Left ventricle myocardium (tissue), 1 donor: ENCODE measurements around a stretch of chr14.

DNA sequence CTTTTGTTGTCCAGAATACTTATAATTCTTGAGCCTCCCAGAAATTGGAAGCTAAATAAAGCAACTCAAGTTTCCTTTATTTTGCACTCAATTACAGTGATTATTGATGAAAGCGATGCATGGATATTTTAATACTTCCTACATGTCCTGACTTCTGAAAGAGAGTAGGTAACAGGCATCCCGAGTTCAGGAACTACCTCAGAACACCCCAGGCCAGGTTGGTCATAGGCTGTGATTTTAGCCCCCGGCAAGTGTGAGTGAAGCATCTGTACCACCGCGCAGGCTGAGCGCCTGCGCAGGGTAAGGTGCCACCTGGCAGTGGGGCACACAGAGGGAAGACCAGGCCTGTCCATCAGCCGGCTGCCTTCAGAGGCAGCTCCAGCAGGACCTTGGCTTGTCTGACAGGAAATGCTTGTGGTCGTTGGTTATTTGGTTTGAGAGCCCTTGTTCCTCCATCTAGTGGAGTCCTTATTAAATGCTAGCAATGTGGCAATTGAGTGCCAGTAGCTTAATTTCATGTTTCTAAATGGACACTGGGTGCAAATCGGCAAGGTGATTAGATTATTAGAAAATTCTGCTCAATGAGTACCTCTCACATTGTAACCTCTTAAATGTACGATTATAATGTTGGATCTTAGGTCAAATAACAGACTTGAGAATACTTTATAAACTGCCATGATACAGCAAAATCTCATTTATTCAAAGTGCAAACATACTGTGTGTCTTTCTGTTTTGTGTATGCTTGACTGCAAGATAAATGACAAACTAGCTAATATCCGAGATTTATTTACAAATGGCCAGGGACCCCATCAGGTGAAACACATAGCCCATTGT is 27.5 kb downstream of the SLC25A29 start:
- PRO-cap: no peak

DNA sequence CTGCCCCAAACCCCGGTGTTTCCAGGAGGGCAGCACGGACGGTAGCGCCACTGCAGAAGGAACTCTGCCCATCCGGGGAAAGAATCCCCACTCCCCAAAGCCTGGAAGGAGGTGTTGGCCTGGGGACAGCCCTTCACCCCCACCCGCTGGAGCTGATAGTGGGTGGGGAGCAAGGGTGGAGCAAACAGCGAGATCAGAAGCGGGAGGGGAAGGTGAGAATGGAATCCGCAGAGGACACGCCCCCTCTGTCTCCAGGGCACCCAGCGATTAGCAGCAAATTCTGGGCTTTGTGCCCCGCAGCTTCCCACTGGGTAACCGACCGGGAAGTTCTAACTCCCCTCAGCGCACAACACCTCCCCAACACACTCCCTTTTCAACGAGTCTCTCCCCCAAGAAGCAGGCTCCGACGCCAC is 1.4 kb downstream of the SLC25A29 start:
- PRO-cap: unidirectional peak, plus-strand start at position 287 of the sequence

GRCh38 chr14:100309137-100309673 is 3.0 kb upstream of the SLC25A29 start:
- PRO-cap: bidirectional peak, plus-strand start at chr14:100309614, minus-strand start at chr14:100309428

- PRO-cap: no peak
Measured at GRCh38 chr14:100332662-100333756, 9.9 kb downstream of the SLC25A47 start.

- PRO-cap: no peak
Measured at GRCh38 chr14:100372246-100373273, 2.6 kb downstream of the WARS1 start.

DNA sequence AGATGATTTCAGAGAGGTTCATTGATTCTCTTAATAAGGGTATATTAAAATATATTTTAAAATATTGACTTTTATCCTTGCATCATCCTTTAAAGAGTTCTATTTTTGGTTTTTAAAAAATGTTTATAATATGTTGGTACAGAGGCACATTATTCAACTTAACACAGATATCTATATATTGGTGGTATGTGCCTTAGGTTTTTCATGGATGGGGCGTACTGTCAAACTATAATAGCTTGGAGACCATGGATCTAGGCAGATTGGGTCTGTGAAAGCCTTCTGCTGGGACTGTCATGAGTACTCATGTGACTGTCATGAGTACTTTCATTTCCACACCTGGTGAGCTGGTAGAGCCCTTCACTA is 104.9 kb downstream of the BEGAIN start:
- PRO-cap: no peak

DNA sequence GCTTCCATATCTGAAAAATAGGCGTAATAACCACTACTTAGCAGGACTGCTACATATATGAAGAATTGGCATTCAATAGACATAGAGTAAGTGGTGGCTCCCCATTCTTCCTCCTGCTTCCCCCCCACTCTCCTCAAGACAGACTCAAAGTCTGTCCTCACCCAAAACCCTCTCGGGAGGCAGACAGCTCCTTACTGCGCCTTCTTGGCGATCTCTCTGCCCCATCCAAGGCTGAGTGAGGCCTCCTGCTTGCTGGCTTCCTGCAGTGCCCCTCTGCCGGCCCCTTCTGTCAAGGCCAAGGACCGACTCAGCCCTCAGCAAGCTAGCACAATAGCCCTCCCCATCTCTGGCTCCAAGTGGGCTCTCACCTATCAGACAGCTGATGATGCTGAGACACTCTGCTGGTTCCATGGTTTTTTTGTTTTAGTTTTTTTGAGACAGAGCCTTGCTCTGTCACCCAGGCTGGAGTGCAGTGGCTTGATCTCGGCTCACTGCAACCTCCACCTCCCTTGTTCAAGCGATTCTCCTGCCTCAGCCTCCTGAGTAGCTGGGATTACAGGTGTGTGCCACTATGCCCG is 62.4 kb upstream of the DLK1 start:
- PRO-cap: no peak

- PRO-cap: no peak
Measured at GRCh38 chr14:100830395-100831037, 73.0 kb downstream of the RTL1 start.

GRCh38 chr14:100935865-100936204 is 32.3 kb upstream of the RTL1 start:
- PRO-cap: no peak

DNA sequence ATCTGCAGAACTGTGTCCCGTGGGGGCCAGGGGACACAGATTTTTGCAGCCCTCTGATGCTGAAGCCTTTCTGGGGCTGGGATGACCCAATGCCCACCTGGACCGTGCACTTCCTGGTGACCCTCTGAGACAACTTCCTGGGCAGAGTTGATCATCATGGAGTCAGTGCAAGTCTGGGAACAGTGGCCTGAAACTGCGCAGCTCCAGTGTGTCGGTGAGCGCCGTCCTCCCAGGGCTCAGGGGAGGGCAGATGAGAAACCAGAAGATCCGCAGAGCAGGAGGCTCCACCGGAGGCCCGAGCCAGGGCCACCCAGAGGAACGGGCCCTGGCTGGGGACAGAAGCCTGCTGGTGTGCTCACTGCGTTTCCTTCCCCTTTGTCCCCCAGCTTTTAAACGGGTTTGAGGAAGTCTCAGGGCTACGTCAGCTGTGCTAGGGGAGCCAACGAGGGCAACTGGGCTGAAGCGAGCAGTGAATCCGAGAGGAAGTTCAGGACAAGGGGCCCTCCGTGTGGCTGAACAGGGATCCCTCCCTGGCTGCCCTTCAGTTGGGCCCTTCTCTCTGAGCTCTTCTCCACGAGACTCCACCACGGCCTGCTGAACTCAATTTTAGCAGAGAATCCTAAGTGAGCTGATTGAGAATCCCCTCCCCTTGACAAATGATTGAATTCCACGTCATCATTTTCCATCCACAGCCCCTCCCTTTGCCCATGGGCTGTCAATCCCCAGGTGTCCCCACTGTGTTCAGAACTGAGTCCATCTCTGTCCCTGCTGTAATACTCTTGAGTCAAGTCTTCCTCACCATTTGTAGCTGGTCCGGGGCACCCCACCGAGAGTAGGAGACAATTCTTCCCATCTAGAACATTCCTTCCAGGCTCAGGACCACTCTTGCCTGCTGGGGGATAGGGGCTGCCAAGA is 217.7 kb upstream of the RTL1 start:
- PRO-cap: unidirectional peak, plus-strand start at position 291 of the sequence; bidirectional peak, plus-strand start at position 469 of the sequence, minus-strand start at position 366 of the sequence; unidirectional peak, minus-strand start at position 603 of the sequence

- PRO-cap: no peak
Measured at GRCh38 chr14:101400882-101401344, 360.6 kb upstream of the PPP2R5C start.

- PRO-cap: no peak
Measured at GRCh38 chr14:101402886-101403733, 358.4 kb upstream of the PPP2R5C start.

DNA sequence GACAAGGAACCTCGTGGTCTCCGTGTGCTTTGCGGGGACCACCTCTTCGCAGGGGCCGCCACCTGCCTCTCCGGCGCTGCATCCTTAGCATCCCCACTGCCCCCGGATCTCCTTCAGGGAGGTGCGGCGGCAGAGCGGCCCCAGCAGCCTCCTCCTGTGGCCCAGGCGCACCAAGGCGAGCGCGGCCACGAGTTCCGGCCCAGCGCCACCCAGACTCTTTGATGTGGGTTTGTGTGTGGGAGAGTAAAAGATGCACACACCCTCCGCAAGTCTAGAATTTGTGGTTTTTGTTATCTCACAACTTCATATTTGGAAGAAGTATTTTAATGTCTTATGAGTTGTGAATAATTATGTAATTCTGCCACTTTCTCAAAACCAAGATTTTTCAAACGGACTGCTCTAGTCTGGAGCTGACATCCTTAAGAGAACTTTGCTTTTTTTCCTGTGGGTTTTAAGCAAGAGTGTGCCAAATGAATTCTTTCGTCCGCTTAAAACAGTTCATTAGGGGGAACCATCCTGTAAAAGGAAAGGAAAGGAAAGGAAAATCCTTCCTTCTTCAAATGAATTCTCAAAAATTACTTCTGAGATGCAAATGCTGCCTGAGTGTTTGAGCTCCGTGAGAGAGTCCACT is 318.9 kb upstream of the PPP2R5C start:
- PRO-cap: no peak

- PRO-cap: no peak
Measured at GRCh38 chr14:101535009-101535668, 226.4 kb upstream of the PPP2R5C start.

GRCh38 chr14:101535669-101536174 is 225.8 kb upstream of the PPP2R5C start:
- PRO-cap: no peak

DNA sequence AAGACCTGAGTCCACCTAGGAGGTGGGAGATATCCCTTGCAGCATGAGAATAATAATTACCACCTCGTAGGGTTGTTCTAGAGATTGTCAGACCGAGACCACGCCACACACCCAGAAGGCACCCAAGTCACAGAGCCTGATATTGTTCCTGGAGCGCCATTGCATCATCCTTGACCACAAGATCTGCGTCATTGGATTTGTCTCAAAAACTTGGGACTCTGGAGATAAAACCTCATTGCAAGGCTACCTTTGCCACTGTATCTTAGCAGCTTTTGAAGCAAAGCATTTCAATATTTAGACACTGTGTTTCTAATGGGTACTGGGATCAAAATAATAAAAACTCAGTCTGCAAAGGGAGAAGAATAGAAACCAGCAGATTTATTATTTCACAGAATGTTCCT is 29.3 kb upstream of the PPP2R5C start:
- PRO-cap: no peak

GRCh38 chr14:101807915-101808881 is 46.7 kb downstream of the PPP2R5C start:
- PRO-cap: no peak

DNA sequence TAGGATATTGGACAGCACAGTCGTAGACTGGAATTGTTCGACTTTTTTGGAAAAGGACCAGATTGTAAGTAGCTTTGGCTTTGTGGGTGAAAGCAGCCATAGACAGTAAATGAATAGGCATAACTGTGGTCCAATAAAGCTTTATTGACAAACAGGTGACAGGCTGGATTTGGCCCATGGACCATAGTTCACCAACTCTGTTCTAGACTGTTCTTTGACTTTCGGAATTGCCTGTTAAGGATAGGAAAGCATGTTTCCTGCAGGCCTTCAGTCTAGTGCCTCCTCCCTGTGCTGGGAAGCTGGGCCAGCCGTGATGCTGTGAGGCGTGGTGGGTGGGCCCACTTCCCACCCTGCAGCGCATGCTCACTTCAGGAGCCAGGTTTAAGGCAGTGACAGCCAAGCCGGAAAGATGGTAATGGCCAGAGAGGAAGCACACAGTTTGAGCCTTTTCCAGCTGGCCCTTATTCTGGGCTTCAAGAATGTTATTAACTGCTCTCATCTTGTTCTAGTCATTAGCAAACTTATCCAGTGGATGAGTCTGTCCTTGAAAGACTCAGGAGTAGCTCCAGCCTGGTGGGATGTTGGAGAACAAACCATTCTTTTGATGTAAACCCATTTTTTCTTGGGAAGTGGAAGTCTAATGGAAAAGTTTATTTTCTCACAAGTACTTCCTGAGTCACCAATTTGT is 51.9 kb downstream of the PPP2R5C start:
- PRO-cap: unidirectional peak, minus-strand start at position 209 of the sequence

DNA sequence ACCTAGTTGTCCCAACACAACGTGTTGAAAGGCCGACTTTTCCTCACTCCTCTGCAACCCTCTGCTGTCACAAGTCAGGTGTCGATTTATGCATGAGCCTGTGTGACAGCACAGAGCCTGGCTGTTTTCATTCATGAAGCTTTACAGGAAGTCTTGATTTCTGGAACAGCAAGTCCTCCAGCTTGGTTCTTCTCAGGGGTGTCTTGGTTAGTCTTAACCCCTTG is 88.2 kb downstream of the PPP2R5C start:
- PRO-cap: no peak

DNA sequence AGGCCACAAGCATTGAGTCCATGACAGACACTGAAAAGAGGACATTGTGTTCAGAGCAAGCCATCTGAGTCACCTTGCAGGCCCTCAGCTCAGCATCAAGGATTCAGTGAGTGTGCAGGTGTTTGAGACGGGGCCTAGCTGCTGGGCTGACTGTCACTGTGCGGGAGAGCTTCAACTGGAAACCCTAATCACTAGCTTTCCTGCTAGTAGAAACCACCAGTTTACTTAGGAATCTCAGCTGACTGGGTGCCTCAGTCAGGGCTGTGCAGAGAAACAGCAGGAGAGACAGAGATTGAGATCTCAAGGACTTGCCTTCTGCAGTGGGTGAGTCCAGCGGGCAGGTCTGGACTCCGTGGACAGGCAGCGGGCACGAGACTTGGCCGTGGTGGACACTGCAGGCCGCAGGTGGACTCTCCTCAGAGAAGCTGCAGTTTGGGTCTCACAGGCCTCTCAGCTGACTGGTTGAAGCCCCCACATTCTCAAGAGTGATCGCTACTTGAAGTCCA is 86.0 kb upstream of the DYNC1H1 start:
- PRO-cap: no peak